HT-29 (cell line): ENCODE measurements around a stretch of chr11.

- RAMPAGE, long total RNA = no peak
Observed at GRCh38 chr11:32893973-32894851, 1.6 kb downstream of the QSER1 start.

DNA sequence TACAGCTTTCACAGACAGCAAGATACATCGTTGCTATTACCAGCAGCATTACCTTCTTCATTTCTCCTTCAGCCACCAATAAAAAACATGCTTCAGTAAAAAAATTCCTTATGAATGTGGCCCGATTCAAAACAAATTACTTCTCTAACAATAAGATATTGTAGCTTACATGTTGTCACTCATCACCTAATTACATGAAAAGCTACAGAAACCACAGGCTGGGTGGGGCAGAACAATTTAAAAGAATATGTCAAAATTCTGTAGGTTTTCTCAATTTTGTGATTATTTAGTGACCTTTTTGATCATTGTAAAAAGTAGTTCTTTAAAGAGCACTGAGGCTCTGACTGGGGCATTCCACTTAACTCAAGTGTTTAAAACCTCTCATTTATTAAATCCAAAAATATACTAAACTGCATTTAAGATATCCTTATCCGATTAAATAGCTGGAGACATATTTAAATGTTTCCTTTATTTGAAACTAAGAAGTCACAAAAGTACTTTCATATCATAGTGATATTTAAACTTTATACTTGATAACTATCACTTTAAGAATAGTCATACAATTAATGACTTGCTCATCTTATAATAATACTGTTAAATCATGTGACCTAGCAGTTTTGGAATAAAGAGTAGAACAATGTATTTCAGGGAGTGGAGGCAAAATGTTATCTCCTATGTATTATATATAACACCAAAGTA lies 23.0 kb downstream of the CSTF3 start:
- RAMPAGE, long total RNA = no peak

DNA sequence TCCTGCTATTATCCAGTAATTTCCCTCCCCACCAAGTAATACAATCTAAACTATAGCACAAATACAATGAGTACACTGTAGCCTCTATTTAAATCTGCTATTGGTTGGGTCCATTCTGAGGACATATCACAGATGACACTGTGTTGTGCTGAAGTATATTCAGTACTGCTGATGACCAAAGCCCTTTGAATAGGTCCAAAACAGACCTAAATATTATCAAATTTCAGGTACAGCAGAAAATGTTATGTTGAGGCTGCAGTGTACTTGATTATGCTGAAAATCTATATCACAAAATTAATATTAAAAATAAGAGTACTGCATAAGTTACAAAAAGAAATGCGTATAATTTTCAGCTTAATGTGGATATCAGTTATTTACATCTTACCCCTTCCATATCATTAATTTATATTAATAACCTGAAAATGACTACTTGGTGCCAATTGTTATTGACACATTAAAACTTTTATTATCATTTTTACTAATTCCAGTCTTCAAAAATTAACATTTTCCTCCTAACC lies 20.8 kb downstream of the CSTF3 start:
- RAMPAGE, long total RNA = no peak

DNA sequence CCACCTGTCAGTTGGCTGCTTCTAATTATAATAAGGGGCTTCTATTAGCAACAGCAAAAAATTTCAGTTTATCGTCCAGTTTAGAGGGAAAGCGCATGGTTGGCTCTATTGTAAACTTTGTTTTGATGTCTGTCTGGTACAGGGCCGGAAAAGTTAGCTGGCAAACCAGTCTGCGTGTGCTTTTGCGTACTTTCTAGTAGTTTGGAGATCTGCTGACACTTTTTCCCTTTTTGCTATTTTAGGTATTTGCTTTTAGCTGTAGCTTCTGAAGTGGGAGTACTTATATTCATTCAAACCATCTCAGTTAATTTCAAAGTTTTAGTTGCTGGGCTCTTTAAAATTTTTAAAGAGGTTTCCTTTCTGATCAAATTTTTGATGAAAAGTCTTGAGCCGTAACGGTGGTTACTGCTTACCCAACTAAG lies 1.7 kb downstream of the HIPK3 start:
- RAMPAGE, long total RNA = no peak

DNA sequence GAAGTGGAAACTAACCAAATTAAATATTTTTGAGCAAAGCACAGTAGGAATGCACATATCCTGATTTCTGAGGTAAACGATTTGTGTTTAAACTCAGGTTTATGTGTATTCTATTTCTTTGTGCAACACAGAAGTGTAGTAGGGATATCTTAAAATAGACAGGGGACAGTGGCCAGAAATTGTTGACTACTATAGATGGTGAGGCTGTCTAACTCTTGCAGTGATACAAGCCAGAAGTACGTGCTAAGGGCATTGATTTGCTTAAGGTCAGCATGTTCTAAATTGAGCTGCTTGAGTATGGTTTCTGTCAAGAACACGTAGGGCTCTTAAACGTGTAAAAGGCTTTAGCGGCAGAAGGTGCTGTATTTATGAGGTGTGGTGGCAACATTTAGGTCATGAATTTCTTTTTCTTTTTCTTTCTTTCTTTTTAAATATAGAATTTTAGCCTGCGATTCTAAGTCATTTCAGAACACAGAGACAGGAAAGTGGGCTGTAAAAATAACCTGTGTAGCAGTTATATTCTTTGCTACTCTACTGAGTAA lies 34.2 kb downstream of the HIPK3 start:
- RAMPAGE, long total RNA = no peak

DNA sequence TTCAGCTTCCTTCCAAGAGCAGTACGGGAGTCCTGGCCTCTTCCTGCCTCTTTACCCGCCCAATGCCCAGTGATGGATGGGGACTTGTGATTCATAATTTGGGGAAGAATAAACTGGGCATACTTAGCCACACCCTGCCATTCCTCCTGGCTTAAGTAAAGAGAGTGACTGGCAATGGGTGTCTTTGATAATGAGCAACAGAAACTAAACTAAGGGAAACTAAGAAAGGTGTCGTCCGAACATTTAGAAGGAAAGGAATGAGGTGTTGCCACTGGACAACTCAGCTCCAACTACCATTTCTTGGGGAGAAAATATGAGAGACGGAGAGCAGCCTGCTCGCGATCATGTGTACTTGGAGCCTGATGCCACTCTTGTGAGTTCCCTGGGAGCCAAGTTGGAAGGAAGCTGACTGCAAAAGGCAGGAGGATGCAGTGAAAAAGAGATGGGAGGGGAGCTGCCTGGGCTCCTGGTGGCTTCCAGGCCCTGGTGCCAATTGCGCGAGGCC lies 11.3 kb downstream of the C11orf91 start:
- RAMPAGE, long total RNA = no peak

DNA sequence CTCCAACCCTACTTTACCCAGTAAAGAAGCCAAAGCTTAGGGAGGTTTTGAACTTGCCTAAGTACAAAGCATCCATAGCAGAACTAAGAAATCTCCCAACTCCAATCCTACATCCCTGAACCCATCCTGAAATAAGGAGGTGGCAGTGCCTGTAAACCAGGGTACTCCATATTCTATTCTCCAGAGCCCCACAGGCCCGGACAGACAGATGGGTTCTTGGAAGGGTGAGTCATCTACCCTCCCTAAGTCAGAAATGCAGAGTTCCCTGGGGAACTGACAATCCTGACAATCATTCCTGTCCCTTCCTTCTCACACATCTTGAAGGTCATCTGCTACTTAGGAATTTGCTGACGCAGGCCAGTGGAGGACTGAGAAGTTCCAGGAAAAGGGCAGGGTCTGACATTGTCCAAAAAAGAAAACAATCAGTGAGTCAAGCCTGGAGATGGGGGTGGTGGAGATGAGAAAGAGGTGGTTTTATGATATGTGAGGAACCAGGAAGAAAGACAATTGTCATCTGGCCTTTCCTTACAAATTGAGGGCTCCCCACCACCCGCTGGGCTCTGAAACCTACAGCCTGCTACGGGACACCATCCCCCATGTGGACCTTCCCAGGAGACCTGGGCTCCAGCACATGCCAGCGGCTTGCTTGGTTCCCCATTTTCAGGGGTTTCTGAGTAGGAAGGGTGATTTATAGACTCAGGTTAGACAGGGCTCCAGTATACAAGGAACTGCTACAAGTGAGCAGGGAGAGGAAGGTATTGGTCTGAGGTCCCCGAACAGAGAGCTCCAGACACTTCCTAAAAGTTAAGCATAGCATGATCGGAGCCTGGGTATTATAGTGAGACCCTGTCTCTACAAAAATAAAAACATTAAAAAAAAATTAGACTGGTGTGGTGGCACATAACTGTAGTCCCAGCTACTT lies 12.9 kb downstream of the CD59 start:
- RAMPAGE, long total RNA = no peak

- RAMPAGE, long total RNA = no peak
Observed at GRCh38 chr11:33724064-33725190, 11.8 kb downstream of the CD59 start.

DNA sequence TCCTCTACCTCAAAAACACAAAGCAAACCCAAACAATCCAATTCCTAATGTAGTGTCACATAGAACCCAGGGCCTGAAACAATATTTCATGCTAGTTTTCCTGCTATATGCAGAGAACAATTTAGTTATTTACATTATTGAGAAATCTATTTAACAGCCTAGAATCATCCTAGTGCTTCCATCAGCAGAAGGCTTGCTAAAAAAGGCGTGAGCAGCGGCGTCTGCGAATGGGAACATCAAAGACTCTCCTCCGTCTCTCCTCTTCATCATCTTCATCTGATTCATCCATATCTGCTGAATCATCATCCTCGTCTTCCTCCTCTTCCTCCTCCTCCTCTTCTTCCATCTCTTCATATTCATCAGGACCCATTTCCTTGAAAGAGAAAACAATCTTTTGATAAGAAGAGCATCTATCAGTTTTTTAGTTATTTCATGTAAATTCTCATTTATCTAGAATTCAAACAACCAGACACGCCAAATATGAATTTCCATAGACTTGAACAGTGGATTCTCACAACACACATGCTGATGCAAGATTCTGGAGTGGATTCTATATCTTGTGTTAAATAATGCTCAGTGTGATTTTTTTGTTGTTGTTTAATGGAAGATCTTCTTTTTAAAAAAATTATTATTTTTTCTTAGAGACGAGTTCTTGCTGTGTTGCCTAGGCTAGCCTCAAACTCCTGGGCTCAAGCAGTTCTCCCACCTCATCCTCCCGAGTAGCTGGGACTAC lies 5.7 kb upstream of the CD59 start:
- RAMPAGE, long total RNA = no peak

DNA sequence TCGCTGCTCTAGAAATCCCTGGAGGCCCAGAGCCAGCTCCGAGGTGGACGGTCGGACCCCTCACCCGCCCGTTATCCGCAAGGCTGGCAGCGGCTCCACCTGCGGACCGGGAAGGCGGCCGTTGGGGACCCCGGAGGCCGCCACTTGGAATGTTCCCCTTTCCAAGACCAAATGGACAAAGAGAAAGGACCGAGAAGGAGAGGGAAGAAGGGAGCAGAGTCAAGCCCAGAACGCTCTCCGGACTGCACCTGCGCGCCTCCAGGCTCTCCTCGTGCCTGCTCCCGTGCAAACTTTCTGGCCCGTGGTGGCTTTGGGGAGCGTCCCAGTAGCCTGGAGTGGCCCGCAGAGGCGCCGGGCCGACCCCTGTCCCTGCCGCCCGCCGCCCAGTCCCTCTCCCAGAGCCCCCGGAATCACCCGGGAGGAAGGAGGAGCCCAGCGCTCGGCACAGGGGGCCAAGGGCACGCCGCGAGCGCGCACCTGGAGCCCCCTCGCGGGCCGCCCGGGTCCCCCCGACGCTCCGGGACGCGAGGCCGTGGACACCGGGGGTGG lies 23.0 kb downstream of the LMO2 start:
- RAMPAGE, long total RNA = no peak

DNA sequence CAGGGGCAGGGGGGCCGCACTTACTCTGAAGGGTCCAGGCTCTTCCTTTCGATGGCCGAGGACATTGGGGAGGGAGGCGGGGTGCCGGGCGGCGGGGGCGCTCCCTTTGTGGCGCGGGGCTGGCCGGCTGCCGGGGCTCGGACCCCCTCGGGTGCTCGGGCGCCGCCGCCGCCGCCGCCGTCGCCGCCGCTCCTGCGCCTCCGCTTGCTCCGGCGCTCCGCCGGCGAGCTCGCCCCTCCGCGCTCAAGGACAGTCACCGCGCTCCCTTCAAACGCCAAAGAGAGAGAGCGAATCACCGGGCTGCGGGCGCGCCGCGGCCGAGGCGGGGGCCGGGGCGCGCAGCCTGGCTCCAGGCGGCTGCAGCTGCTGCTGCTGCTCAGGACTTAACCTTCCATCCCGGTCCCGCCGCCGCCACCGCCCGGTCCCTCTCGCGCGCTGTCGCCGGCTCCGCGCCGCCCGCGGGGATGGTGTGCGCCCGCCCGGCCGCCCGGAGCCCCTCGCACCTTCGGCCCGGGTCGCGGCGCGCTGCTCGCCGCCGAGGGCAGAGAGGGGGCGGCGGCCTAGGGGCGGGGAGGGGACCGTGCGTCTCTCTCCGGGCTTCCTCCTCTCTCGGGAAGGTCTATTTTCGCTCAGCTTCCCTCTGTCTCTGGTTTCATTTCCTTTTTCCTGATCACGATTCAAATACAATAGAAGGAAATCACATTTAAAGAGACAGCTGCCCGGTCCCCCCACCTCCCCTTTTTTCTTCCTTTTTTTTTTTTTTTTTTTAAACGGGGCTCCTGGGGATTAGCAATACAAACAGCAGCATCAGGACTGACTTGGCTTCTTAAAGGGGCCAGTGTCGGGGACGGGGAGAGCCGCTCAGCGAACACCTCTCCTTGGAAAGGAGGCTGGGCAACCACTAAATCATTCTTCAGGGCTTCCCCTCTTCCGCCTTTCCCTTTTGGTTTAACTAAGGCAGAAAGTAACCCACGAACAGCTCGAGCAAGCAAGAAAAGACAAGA lies 22.3 kb downstream of the LMO2 start:
- RAMPAGE, long total RNA = no peak

DNA sequence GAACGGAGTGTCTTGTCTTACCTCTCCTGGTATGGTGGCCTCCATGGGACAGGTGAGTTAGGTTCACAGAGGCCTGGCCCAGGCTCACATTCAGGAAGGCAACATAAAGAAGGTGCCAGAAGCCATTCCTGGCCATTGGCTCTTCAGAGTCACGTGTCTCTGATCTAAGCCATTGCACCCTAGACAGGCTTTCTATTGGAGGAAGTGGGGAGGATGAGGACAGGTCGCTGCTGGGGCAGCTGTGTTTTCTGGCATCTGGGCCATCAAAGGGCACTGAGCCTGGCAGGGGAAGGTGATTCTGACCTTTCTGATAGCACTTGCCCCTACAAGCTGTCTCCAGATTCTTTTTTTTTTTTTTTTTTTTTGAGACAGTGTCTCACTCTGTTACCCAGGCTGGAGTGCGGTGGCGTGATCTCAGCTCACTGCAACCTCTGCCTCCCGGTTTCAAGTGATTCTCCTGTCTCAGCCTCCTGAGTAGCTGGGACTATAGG lies 14.7 kb downstream of the LMO2 start:
- RAMPAGE, long total RNA = no peak

GRCh38 chr11:33990730-33991311 lies 60.7 kb upstream of the CAPRIN1 start:
- RAMPAGE, long total RNA = no peak

GRCh38 chr11:34439736-34440400 lies 1.1 kb downstream of the CAT start:
- RAMPAGE, long total RNA = no peak

DNA sequence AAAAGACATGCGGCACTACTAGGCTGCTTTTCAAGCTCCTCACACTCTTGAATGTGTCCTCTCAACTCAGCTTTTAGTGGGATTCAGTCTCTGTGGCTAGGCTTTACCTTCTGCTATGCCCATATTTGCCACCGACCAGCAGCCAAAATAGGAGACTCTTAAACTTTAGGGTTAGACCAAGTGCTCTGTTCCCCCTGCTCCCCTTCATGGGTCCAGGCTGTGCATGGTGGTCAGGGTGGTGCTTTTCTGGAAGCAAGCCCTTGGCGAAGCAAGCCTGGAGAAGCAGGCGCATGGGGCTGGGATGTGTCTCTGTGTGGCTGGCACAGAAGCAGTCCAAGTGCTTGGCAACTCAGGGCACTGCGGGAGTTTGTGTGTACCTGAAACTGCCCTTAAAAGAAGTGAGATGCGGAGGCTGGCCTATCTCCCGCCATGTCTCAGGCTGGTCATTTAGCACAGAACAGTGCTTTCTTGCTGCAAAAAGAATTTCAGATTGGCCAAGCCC lies 16.2 kb downstream of the EHF start:
- RAMPAGE, long total RNA = no peak

- RAMPAGE, long total RNA = no peak
Observed at GRCh38 chr11:34667927-34668341, 47.0 kb downstream of the EHF start.

DNA sequence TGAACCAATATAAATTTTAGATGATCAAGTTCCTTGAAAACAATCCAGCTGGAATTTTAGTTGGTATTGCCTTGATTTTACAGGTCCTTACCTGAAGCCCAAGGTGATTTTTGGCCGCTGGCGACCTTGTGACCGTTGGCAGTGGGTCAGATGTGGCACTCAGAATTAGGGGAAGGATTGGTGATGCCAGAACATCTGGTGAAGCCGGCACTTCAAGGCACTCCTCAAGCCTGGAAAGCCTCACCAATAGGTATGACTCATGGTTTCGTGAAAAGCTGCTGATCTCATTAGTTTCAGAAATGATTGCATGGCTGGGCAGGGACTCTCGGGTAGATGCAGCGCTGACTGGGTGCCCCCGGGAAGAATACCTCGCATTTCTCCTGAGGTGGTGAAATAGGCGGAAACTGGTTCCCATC lies 64.3 kb downstream of the EHF start:
- RAMPAGE, long total RNA = no peak

DNA sequence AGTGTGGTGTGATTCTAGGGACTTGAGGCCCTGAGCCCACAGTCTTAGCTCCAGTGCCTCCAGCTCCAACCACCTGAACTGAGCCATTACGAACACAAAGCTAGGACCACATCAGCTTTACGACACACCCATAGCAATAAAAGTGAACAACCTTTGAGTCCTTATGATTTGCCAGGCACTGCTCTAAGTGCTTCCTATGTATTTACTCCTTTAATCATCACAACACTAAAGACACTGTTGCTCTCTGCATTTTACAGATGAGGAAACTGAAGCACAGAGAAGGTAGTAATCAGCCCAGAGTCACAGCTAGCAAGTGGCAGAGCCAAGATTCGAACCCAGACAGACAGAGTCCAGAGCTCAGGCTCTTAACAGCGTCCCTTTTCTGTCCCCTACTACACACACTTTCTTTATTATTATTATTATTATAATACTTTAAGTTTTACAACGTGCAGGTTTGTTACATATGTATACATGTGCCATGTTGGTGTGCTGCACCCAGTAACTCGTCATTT lies 126.5 kb downstream of the EHF start:
- RAMPAGE, long total RNA = no peak

DNA sequence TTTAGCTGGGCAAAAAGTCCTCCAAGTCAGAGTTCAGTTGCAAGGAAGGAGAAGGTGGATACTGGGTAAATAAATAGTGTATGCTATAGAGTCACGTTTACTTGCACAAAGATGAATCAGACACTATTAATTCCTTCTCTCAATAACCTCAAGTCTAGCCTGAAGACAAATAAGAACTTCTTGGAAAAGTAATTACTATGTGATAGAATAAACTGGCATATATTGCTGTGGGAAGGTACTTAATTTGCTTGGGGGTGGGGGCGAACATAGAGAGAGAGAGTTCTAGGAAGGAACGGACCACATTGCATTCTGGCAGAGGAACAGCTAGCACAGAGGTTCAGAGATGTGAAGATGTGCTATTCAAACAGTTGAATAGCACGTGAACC lies 136.3 kb downstream of the EHF start:
- RAMPAGE, long total RNA = no peak

- RAMPAGE, long total RNA = no peak
Observed at GRCh38 chr11:34809534-34810174, 106.5 kb downstream of the APIP start.